Measurements from ENCODE around the gene SH2D7.

DNA sequence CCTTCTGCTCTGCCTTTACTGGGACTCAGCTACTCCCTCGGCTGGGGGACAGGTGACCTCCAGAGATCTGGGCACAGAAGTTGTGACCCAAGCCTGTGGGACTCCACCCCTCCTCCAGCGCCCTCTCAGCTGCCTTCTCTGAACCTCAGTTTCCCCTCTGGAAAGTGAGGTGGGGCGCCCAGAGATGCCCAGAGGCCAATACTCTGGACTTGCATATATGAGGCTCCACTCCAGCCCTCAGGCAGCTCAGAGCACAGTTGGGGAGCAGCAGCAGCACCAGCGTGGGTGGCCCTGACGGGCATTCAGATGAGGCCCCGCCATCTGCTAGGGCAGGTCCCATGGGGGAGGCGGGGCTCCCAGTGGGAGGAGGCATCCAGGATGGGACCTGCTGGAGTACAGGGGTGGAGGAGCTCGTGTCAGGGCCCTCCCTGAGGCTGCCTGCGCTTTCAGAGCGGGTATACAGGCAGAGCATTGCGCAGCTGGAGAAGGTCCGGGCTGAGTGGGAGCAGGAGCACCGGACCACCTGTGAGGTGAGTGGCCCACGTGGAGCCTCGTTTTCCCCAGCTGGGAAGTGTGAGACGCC, 35.2 kb downstream of the PSTPIP1 start:
- PRO-cap: no peak
- RAMPAGE, long total RNA, 5 experiments: no peak in any of the 5 experiments
- RRBS: no CpG with 5 or more reads among the region's 16 CpGs

- PRO-cap: no peak
- RAMPAGE, long total RNA, 5 experiments: start-site peak on the minus strand in 2 of 5 experiments, at chr15:77046473-77046945 at its widest, 23 to 38 reads per replicate
- RRBS: no CpG with 5 or more reads among the region's 11 CpGs
Observed at GRCh38 chr15:77046177-77047055, 24.5 kb downstream of the TSPAN3 start.

DNA sequence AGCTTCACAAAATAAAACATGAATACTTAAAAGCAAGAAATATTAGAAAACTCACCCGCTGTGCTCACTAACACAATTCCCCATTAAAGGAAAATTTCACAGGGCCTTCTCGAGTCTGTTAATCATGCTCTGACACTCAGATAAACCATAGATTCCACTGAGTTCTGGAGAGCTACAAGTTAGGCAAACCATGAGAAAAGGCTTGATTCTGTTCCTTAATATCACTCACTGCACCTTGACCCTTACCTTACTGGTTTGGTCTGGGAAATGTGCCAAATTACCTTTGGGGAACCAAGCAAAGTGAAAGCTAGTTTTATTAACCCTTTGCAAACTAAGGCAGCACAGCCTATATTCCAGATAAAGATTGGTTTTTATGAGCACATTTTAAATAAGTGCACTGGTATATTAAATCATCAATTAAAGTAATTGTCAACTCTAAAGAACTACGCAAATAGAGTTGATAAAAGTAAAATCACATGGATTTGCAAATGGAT, 90.2 kb upstream of the TSPAN3 start:
- PRO-cap: no peak
- RAMPAGE, long total RNA, 5 experiments: no peak in any of the 5 experiments
- RRBS: no CpG with 5 or more reads among the region's 3 CpGs

GRCh38 chr15:77537902-77538583, 94.7 kb downstream of the LINGO1 start:
- PRO-cap: no peak
- RAMPAGE, long total RNA, 5 experiments: no peak in any of the 5 experiments
- RRBS: no CpG with 5 or more reads among the region's 9 CpGs

DNA sequence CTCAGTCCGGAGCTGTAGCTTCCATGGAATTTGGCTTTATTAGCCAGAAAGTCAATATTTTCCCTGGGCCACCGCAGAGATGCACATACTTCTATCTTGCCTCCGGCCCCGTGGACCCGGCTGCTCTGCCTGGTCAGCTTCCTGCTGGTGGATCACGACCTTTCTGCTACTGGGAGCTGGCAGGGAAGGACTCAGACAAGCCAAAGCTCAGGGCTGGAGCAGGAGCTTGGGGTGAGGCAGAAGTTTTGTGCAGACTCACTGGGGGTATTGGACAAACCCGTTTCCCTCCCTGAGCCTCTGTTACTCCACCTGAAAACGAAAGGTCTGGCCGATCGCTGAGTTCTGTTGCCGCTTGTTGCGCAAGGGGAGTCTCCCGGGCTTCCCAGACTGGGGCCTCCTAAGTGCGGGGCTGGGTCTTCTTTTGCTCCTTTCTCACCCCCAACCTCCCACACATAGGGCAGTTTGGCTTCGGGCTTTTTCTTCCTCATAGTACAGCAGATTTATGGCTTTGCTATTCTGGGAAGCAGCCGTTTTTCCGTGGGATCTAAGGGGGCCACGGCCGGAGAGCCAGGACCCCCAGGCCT, 63.4 kb downstream of the LINGO1 start:
- PRO-cap: no peak
- RAMPAGE, long total RNA, 5 experiments: no peak in any of the 5 experiments
- RRBS: 17% methylated on average over 3 of the region's 19 CpGs

DNA sequence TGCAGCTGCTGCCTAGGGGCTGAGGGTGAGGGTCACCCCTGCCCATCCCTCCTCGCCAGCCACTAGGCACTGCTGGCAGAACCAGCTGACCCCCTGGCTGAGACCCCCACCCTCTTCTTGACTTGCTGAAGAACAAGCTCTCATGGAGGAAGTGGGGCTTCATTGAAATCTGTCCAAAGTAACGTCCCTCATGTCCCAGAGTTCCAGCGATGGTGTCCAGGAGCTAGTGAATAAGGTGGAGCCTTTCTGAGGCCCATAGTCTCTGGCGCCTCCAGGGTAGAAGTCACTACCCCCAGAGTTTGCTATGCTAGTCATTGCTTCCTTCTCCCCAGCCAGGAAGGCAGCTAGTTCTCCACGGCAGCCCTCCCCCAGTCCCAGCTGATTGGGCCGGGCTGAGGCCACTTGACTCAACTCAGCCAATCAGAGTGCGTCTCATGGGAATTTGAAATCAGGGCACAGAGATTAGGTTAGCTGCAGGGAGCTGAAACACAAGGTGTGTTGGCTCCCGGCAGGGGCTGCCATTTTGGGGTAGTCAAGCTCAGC, 33.0 kb downstream of the LINGO1 start:
- PRO-cap: no peak
- RAMPAGE, long total RNA, 5 experiments: no peak in any of the 5 experiments
- RRBS: 44% methylated on average over 2 of the region's 8 CpGs

DNA sequence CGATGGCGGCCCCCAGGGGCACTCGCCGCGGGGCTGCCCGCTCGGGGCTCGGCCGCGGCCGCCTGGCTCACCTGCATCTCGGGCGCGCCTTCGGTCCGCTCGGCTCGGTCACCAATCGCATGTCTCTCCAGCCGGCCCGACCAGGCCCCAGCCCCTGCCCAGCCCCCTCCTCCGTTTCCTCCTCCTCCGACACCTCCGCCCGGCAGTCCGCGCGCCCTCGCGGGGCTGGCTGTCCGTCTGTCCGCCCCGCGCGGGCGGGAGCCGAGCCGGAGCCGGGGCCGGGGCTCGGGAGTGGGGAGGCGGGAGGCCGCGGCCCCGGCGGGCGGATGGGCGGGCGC, 504 bp downstream of the LINGO1 start:
- PRO-cap: no peak
- RAMPAGE, long total RNA, 5 experiments: no peak in any of the 5 experiments
- RRBS: 1% methylated on average over 29 of the region's 49 CpGs

GRCh38 chr15:77755660-77756114, 123.0 kb upstream of the LINGO1 start:
- PRO-cap: unidirectional peak, minus-strand start at chr15:77755873
- RAMPAGE, long total RNA, 5 experiments: no peak in any of the 5 experiments
- RRBS: no CpG with 5 or more reads among the region's 4 CpGs

DNA sequence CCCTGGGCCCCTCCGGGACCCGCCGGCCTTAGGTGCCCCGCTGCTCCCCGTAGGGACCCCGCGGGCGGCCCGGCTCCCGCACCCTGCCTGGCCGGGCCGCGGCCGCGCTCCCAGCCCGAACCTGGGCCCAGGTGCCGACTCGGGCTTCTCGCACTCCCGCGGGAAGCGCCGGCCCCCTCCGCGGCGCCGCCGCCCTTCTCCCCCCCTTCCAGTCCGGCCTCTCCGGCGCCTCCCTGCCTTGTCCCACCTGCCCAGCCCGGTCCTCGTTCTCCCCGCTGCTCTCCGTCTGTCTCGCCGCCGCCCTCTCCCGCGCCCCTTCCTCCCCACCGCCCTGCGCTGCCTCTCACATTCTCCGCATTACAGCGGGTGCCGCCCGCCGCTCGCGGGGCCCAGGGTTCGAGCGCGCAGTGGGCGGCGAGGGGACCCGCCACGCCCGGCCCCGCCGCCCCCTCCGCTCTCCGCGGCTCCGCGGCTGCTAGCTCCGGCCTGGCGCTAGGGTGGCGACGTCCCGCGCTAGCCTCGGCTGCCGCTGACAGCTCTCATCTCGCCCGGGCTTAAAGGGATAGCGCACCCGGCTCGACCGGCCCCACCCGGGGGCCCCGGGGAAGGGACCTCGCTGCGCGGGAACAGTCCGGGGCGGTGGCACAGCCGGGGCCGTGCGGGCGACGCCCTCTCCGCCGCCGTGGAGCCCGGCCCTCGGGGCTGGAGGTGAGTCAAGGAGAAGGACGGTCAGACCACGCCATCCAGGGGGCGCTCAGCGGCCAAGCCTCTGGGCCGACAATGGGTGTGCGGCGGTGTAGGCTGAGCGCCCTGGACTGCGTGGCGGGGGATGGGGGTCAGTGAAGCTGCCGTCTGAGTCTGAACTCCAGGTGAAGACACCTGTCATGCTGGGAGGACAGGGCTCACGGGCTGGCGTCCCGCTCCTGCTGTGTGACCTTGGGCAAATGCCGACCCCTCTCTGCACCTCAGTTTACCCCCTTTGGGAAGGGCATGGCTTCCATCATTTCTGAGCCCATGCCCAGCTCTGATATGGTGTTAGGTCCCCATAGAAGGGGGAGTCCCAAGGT, 187.3 kb upstream of the LINGO1 start:
- PRO-cap: no peak
- RAMPAGE, long total RNA, 5 experiments: no peak in any of the 5 experiments
- RRBS: 3% methylated on average over 50 of the region's 110 CpGs

GRCh38 chr15:77991660-77992948, 85.4 kb downstream of the TBC1D2B start:
- PRO-cap: no peak
- RAMPAGE, long total RNA, 5 experiments: start-site peak on the minus strand in 1 of 5 experiments, at chr15:77991881-77992024 at its widest, 7 reads per replicate
- RRBS: no CpG with 5 or more reads among the region's 23 CpGs

- PRO-cap: no peak
- RAMPAGE, long total RNA, 5 experiments: no peak in any of the 5 experiments
- RRBS: no CpG with 5 or more reads among the region's 5 CpGs
Observed at GRCh38 chr15:78018341-78018841, 59.1 kb downstream of the TBC1D2B start.

GRCh38 chr15:78034177-78035398, 42.9 kb downstream of the TBC1D2B start:
- PRO-cap: no peak
- RAMPAGE, long total RNA, 5 experiments: no peak in any of the 5 experiments
- RRBS: no CpG with 5 or more reads among the region's 20 CpGs

GRCh38 chr15:78048495-78049054, 28.9 kb downstream of the TBC1D2B start:
- PRO-cap: no peak
- RAMPAGE, long total RNA, 5 experiments: no peak in any of the 5 experiments
- RRBS: 65% methylated on average over 4 of the region's 8 CpGs

DNA sequence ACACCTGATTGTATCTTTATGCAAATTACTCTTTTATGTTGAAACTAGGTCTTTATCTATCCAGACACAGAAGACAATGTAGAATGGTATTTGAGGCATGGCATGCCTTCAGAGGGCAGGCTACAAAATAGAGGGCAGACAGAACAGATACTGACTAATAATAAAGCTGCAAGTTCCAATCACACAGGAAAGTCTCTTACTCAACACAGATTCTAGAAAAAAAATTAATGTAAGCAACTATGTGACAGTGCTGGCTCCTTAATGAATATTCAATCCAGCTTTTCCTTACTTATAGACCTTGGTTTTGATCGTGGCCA, 27.0 kb downstream of the TBC1D2B start:
- PRO-cap: no peak
- RAMPAGE, long total RNA, 5 experiments: no peak in any of the 5 experiments
- RRBS: no CpG with 5 or more reads among the region's 1 CpG

DNA sequence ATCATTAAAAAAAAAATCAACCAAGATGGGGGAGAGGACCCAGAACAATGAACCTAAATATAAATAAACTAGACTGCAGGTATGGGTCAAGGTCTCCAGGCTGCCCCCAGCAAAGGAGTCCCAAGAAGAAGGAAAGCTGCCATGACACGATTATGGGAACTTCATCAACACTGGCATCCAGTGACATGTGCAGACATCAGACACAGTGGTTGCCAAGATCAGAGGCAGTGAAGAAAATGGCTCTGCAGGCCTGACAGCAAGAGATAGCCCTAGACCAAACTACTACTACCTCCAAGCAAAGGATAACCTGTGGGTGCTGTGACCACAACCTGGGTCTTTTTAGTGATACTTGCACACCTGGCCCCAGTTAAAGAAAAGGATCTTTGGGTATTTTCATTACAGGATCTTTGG, 22.2 kb downstream of the TBC1D2B start:
- PRO-cap: no peak
- RAMPAGE, long total RNA, 5 experiments: no peak in any of the 5 experiments
- RRBS: no CpG with 5 or more reads among the region's 1 CpG

DNA sequence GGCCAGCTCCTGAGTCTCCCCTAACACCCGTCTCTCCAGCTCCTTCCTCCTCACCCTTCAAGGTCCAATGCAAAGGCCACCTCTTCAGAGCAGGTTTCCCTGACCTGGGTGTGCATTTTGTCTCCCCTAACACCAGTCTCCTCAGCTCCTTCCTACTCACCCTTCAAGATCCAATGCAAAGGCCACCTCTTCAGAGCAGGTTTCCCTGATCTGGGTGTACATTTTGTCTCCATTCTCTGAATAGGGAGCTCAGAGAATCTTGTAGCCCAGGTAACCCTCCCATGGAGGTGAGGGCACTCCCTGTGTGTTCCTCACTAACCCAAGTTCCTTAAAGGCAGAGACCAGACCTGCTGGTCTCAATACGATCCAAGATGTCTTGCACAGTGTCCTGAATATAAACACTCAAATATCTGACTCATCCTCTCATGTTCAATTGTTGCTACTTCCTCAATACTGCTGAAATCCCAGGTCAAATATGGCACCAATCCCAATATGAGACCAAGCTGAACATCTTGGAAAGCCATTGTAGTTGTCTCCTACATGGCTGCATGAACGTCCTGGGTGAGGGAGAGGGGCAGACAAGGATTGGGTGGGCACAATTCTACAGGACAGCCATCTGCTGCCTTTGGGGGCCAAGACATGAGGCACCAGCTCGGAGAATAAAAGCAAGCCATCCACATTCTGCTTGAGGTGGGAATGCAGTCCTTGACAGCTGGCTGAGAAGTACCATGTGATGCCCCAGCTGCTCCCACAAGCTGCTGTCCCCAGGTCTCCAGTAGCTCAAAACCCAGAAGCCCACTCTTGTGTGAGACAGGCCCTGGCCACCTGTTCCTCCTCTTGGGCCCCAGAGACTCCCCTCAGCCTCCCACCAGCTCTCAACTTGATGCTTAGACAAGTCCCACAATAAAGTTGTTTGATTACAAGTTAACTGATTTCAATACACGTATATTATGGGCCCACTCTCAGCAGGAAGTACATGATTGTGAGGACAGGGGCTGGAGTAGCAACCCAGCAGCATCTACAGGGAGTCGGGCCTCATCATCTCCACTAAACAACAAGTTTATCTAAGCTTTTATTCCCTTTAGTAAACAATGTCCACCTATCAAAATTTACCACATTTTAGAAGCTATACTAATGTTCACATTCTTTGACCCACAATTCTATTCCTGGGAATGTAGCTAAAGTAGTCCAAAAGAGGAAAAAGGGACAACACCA, 18.2 kb downstream of the TBC1D2B start:
- PRO-cap: no peak
- RAMPAGE, long total RNA, 5 experiments: start-site peak on the minus strand in 1 of 5 experiments, centred at position 227 of the sequence, 11 reads per replicate
- RRBS: no CpG with 5 or more reads among the region's 6 CpGs

DNA sequence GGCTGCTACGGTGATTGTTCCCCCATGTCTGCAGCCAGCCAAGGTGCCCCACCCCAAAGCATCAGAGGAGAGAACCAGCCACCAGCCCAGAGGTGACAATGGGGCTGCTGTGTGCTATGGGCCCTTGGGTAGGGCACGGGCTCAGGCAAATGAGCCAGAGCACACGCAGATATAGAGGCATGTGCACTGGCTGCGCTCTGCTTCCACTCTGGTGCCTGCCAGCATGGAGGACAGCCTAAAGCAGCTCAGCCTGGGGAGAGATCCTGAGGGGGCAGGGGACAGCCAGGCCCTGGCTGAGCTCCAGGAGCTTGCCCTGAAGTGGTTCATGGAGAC, at the start of gene SH2D7:
Gene SH2D7, plus strand, starts transcription at position 200 of the 333 bp plus-strand sequence.
- PRO-cap: no peak
- RAMPAGE, long total RNA, 5 experiments: no peak in any of the 5 experiments
- RRBS: no CpG with 5 or more reads among the region's 4 CpGs

DNA sequence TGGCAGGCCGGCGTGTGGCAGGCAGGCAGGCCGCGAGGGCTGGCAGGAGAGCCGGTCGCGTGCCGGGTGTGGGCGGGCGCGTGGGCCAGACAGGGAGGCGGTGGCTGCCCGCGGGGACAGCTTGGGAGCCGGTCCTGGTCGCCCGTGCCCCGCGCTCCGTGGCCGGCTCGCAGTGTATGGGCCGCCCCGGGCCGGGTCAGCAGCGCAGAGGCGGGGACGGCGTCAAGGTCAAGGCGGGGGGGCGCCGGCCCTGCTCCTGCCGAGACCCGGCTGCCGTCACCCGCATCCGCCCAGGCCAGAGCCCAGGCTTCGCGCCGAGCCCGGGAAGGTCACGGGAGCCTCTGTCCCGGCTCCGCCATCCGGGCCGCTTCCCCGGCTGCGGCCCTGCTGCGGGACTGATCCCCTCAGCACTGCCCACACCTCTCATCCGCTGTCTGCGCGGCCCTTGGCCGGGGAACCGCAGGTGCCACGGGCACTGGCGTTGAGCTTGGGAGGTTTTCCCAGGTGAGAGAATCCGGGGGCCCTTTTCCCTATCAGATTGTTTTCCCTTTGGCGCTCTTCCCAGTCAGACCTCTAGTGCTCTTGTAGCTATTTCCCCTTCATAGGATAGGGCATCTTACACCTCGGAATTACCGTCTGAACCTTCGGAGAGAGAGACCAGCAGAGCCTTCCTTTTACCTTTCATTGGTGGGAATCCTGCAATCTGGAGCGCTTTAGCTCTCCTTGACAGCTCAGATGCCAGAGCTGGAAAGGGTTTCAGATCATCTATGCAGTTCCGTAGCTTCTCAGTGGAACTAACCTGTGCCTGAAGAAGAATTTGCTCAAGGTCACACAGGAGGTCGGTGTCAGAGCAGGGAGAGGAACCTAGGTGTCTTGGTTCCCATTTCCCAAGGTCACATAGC, 528 bp downstream of the IDH3A start:
- PRO-cap: bidirectional peak, plus-strand start at position 305 of the sequence, minus-strand start at position 169 of the sequence
- RAMPAGE, long total RNA, 5 experiments: no peak in any of the 5 experiments
- RRBS: 2% methylated on average over 40 of the region's 64 CpGs

DNA sequence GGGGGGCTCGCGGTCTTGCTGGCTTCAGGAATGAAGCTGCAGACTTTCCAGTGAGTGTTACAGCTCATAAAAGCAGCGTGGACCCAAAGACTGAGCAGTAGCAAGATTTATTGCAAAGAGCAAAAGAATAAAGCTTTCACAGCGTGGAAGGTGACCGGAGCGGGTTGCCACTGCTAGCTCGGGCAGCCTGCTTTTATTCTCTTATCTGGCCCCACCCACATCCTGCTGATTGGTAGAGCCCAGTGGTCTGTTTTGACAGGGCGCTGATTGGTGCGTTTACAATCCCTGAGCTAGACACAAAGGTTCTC, 11.1 kb upstream of the ACSBG1 start:
- PRO-cap: no peak
- RAMPAGE, long total RNA, 5 experiments: no peak in any of the 5 experiments
- RRBS: no CpG with 5 or more reads among the region's 9 CpGs

DNA sequence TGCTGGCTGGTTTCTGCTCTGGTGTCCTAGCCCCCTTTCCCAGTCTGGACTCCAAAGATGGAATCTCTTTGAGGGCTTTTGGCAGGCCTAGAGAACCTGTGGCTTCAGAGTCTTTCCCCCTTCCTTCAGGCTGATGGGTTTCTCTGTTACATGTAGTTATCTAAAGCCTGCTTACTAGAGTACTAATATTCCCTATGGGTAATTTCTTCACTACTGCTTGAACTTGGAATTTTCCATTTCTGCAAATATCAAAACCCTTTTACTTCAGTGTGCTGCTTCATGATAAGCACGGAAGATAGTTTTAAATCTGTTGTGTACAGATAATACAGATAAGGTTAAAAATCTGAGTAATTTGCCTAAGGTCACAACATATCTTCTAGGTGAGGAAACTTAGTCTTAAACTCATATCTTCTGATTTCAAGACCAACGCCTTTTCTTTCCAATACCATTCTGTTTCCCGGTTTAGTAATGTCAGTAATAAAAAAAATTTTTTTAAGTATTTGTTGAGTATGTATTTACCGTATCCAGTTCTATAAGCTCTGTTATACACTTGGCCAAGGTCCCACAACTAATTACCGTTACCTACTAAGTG, 10.8 kb downstream of the IREB2 start:
- PRO-cap: no peak
- RAMPAGE, long total RNA, 5 experiments: no peak in any of the 5 experiments
- RRBS: no CpG with 5 or more reads among the region's 5 CpGs